Mesenteric fat pad (tissue), 1 donor: Measurements from ENCODE around the genes EYA3, ATP5IF1 and SDC3.

GRCh38 chr1:27879586-27880277 lies 7.4 kb downstream of the THEMIS2 start:
- PRO-cap, result no peak

DNA sequence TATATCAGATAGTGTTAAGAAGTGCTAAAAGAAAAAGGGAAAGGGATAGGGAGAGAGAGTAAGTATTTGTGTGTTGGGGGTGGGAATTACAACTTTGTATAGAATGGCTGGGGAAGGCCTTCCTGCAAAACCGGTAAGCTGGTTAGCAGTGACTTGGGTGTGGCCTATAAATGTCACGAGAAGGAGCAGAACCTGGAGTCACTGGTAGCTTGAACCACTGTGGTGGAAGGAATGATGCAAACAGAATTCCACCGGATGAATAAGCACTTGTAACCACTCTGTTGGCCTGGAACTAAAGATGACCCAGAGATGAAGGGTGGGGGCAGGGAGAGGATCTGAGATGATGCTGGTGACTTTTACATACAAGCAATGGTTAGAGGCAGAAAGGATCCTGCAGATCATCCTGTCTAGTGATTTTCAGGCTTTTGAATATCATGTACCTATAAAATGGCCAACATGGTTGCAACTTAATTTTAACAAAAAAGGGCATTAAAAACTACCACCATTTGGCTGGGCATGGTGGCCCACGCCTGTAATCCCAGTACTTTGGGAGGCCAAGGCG lies 9.0 kb downstream of the XKR8 start:
- PRO-cap, result no peak

DNA sequence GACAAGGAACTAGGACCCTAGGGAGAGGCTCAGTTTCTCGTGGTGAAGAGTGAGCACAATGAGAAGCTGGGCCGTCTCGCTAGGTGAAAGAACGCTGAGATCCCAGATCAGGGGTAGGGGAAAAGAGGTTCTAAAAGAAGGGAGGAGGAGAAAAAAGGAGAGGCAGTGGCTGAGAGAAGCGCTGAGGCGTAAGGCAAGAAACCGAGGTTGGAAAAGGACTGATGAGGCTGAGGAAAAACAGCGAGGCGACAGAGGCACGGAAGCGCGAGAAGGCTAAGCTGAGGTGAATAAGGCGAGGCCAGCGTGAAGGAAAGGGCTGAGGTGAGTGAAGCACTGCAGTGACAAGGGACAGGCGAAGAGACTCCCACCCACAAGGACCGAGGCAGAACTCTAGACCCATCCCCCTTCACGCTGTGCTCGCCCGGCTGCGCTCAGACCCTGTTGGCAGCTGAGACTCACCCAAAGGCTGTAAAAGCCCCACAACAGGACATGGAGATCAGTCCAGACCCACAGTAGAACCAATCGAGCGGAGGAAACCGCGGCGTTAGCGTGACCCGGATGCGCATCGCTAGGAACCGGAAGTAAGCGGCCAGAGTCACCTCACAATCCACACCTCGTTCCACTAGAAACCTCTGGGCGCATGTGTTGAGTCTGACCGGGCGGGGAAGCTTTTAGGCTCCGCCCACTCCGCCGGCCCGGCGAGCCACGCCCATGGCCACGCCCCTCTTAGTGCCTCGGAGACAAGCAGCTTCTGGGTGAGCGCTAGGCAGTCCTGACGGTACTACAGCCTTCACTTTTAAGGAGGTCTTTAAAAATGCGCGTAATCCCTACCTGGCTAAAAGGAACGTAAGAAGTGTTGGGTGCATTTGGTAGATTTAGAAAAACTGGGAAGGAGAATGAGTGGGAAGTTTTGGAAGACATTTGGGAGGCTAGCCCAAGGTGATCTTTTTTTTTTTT lies at the start of gene EYA3:
Gene EYA3, minus strand, starts transcription at position 546 of the 957 bp plus-strand sequence.
- PRO-cap, result no peak

GRCh38 chr1:28236038-28236847 lies at the start of gene ATP5IF1:
Gene ATP5IF1 (plus strand): TSS chr1:28236124.
- PRO-cap, result bidirectional peak, plus-strand start at chr1:28236154, minus-strand start at chr1:28235933

DNA sequence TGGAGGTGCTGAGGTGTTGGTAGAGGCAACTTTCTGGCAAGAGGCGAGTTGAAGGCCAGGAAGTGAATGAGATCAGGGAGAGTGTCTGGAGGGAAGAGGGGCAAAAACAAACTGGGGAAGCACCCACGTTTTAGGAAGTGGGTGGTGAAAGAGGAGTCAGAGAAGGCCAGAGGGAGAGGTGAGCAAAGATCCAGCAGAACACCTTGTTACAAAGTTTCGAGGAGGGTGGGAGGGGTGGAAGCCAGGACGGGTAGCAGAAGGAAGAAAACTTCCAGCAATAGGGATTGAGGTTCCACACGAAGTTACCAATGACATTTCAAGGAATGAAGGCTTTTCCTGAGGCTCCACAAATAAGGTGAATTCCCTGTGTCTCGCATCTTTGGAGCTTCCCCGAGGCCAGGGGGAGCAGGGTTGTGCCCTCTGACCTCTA lies 666 bp upstream of the SESN2 start:
- PRO-cap, result no peak

DNA sequence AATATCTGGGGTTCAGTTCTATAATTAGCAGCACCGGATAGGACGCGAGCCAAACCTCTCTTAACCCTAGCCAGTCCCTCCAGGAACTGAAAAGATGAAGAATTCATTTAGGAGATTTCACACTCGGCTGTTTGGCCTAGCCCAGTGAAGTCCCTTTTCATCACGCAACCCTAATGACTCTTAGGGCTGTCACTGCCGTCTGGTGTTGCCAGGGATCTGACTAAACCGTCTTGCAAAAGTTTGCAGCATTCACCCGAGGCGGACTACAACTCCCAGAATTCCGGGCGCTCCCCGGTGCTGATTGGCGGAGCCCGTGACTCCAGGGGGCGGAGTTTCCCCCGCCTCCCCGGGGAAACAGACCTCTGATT lies 267 bp upstream of the SESN2 start:
- PRO-cap, result bidirectional peak, plus-strand start outside the sequence, minus-strand start at position 151 of the sequence

DNA sequence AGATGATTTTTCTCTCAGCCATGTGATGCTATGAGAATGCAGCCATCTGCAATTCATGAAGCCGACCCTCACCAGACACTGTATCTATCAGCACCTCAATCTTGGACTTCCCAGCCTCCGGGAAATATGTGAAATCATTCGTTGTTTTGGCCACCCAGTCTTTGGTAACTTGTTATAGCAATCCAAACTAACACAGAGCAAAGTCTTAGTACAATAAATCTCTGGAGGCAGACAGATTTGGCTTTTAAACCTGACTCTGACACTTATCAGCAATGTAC lies 5.2 kb upstream of the MED18 start:
- PRO-cap, result no peak

GRCh38 chr1:29119434-29120117 lies 4.1 kb downstream of the TMEM200B start:
- PRO-cap, result no peak

DNA sequence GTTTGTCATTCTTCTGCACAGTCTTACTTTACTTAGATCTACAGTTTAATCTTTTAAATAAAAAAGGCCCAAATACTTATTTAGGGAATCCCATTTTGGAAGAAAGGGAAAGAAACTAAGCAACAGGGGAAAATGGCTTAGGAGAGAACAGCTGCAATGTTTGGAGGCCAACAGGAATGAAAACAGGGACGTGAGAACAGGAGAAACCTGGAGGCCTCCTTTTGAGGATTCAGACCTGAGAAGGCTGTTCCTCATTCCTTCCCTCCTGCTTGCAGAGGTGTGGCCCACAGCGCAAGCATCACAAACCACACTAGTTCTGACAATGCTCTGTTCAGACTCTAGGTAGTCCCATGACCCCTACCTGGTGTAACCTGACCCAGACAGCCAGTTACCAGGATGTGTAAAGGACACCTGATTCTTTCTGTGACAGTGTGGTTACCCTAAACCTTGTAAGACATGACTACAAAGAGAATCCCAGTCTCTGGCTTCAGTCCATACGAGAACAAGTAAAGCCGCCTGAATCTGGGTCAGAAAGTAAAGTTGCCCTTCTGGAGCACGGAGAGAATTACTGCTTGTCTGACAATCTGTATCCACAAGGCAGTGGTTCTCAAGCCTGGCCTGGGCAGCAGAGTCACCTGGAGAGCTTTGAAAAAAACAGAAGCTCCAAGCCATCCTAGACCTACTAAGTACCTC lies 3.2 kb downstream of the MECR start:
- PRO-cap, result no peak

GRCh38 chr1:29271509-29272096 lies 35.3 kb downstream of the PTPRU start:
- PRO-cap, result no peak

GRCh38 chr1:29349845-29350450 lies 113.6 kb downstream of the PTPRU start:
- PRO-cap, result no peak

DNA sequence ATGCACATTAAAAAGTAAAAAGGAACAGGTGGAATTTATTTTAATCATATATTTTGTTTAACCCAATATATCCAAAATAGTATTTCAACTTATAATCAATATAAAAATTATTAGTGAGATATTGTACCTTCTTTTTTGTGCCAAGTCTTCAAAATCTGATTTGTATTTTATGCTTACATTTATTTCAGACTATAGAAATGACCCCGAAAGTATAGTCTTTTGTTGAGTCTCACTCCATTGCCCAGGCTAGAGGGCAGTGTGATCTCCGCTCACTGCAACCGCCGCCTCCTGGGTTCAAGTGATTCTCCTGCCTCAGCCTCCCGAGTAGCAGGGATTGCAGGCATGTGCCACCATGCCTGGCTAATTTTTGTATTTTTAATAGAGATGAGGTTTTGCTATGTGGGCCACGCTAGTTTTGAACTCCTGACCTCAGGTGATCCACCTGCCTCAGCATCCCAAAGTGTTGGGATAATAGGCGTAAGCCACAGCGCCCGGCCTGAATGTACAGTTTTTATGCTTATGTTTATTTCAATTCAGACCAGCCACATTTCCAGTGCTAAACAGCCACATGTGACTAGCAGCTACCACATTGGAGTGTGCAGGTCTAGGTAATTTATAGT lies 674.6 kb downstream of the PTPRU start:
- PRO-cap, result no peak

- PRO-cap, result no peak
Observed at GRCh38 chr1:30084720-30084980, 638.7 kb downstream of the MATN1 start.

DNA sequence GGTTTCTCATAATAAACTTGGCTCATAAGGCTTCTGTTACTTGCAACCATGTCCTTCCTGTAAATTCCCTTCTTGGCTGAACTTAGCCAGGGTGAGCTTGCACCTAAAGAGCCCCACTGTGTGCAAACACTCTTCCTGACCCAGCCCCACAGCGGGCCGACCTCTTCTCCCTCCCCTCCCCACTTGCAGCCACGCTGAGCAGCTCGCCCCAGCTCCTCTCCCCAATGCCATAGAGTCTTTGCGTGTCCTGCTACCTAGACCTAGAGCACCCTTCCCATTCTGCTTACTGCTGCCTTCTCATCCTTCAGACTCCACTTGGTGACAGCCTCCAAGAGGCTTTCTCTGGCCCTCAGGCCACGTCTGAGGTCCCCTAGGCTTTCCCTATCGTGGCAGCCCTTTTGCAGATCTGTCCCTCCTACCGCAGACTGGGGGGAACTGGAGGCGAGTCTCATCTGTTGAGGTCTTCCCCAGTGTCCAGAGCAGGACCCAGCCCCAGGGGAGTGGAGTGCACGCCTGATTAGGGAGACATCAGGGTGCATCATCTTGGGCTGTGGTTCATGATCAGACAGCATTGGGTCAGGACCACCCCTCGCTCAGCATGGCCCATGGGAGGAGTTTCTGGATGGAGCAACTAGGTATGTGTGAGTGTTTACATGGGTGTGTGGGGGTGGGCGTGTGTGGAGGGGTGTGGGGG lies 8.3 kb upstream of the MATN1 start:
- PRO-cap, result no peak

DNA sequence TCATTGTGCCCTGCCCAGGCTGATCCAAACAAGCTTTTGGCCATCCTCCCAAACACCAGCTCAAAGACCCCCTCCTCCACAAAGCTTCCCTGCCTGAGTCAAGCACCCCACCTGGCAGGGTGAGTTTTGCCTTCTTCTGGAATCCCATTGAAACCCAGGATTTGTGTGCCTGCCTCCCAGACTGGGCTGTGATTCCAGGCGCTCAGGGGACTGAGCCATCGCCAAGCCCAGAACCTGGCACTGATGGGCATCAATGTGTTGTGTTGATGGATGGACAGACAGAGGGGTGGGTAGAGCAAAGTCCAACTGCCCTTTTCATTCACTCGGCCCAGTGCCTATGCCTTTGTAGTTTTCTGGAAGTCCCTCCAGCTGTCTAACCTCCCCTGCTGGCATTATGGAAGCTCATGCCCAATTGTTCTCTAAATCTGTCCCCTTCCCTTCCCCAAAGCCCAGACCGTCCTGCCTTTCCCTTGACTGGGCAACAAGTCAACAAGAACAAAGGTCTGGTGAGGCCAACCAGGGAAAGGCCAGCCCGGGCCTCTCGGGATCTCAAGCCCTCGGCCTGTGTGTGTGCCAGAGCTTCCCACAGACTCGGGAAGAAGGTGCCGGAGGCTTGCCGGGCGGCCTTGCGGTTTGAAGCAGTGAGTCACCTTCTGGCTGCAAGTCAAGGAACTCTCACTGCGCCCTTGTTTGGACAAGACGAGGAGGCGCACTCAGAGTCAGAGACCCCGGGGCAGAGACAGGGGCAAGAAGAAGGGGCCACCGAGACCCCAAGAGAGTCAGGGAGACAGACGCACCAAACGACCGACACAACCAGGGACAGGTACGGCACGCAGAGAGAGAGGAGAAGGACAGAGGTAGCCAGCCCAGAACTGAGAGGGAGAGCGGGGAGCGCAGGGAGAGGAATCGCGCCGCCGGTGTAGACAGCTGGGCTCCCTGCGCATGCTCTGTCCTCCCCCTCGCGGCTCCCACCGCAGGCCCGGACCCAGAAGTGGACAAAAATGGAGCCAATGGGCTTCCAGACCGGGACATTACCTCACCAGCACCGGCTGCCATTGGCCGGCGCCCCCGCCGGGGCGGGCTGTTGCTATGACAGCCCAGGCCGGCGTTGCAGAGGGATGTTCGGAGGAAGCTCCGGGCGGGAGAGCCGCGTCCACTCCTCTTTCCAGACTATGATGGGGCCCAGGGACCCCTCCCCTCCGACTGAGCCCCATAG lies 66.4 kb upstream of the LAPTM5 start:
- PRO-cap, result bidirectional peak, plus-strand start at position 1,123 of the sequence, minus-strand start at position 944 of the sequence

DNA sequence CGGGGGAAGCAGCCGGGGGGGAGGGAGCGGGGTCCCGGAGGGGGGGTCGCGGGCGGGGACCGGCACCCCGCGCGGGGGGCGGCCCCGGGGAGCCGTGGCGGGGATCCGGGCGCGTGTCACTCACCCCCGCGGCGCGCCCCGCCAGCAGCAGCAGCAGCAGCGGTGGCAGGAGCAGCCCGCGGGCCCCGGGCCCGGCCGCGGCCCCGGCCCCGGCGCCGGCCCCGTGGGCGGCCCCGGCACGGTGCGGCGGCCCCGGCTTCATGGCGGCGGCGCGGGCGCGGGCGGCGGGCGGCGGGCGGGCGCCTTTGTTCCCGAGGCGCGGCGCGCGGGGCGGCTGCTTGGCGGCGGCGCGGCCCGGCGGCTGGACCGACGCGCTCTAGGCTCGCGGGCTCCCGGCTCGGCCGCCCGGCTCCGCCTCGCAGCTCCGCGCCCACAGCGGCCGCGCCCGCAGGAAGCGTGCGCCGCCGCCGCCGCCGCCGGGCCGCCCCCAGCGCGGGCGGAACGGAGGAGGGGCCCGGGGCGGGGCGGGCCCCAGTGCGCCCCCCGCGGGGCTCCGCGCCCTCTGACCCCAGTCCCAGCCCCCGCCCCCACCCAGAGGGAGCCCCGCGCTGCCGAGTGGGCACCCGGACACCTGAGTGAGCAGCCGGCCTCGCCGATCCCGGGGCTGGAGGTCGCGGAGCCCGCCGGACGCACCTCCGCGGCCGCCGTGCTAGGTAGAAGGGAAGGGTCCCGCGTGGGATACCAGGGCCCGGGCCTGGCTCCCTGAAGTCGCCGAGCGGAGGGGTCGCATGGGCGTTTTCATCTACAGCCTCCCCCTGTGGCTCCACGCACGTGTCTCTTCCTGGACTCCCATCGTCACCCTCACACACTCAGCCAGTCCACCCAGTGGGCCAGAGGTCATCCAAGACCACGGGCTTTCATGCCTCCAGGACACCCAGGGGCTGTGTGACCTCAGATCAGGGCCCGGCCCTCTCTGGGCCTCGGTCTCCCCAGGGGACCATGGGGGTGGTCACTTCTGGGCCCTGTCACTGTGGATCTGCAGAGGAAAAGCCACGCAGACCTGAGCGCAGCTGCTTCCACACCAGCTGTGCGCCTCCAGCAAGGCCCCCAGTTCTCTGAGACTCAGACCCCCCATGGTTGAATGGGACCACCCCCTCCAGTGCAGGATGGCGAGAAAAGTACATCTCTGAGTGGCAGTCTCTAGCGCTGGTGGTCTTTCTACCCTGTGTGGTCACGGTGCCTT lies at the start of gene SDC3:
Gene SDC3, minus strand, starts transcription at position 434 of the 1,243 bp plus-strand sequence.
- PRO-cap, result unidirectional peak, minus-strand start at position 378 of the sequence

DNA sequence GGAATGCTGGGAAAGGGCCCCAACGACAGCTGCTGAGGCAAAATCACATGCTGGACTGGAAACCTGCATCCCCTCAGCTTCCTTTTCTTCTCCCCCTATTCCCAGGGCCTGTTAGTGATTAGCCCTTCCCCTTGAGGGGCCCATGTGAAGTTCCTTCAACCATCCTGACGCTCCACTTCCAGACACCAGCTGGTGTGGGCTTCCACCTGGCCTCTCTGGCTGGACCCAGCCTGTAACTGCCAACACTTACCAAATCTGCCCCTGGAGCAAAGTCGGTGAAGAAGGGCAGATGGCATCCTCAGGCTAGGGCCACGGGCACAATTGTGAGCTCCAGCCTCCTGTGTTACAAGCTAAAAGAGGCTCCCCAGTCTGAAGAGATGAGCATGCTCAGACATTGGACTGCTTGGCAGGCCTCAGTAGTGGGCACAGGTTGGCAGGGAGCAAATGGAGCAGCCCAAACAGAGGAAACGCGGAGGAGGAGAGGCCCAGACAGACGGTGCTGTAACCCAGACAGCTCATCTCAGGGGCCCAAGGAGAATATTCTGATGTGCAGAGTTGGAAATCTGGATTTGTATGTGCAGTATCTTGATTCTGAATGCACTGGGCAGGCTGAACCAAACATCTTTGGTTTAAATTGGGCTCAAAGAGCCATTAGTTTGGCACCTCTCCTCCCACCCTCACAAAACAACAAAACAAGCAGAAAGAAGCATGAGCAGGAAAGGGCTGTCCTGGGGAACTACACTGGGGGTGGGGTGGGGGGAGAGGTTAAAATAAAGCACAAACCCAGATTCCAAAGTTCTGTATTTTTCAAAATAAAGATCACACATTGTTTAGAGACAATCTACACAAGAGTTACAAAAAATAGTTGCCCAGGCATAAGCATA lies 22.4 kb upstream of the SDC3 start:
- PRO-cap, result no peak

DNA sequence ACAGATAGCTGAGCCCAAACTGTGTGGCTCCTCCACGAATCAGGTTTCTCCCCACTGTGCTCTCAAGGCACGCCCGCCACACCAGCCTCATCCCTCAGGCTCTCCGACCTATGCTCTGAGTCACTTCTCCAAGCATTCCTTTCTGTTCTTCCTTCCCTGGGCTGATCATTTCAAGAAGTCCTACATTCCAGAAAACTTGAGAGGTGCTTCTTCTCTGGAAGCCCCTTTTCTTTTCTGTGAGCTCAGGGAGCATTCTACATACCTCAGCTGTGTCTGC lies 25.4 kb upstream of the SDC3 start:
- PRO-cap, result no peak

DNA sequence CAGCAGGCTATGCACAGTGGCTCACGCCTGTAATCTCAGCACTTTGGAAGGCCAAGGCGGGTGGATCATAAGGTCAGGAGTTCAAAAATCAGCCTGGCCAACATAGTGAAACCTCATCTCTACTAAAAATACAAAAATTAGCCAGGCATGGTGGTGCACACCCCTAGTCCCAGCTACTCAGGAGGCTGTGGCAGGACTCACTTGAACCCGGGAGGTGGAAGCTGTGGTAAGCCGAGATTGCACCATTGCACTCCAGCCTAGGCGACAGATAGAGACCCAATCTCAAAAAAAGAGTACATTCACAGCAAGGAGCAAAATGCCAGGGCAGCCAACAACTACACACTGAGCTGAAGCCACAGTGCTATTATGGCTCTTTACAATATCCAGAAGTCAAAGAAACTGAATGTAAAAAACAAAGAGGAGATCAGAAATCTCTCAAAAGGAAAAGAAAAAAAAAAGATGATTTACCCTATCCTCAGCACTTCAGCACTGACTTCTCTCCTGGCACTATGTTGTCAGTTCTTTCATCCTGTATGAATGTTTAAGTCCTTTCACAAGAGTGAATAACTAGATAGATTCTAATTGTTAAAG lies 18.5 kb downstream of the PUM1 start:
- PRO-cap, result no peak

DNA sequence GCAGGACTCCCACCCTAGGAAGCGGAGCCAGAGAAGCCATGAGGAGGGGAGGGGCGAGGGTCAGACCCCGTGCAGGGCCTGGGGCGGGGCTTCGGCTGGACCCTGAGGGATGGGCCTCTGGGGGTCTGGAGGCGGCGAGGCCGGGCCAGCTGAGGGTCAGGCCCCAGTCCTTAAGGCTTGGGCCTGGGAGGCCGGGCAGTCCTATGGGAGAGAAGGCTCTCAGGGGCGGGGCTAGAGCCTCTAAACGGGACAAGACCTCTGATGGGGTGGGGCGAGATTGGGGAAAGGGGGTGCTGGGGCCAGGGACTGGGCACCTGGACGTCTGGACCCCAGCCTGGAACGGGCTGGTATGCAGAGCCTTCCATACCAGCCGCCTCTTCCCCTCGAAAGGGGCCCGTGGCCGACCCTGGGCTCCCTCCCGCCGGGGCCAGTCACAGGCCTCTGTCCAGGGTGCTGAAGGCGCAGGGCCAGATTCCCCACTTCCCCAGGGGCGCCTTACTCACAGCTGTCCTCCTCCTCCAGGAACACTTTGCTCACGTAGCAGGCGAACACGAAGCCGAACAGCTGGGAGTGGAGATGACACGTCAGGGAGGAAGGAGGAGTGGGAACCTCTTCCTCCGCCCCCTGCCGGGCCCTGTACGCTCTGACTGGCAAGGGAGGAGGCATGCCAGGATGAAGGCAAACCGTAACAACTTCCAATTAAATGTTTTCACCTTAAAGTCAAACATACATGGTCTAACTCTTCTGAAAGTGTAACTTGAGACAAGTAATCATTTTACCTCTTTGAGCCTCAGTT lies 57.5 kb downstream of the NKAIN1 start:
- PRO-cap, result no peak